Measurements from ENCODE around the genes HLX and DISP1.

DNA sequence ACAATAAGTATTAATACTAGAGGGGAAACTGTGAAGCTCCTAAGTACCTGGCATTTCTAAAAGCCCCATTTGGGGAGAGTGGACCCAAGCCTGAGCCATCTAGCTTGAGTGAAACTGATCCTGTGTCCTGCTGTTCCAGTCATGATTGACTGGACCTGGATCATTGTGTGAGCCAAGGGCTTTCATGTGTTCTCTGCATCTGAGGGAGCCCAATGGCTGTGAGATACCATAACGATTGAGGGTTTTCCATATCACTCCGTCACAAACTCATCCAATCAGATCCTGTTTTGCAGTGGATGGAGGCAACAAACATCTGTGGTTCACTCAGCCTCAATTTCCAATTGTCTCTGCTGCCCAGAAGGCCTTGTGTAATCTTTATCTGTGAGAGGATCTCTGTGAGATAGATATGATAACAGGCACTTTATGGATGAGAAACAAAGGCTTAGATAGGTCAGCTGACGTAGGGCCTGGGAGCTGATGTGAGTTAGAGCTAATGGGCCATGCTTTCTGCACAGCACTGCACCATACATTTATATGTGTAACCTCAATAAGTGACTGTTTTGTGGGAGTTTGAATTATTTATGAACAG is 3.3 kb upstream of the MTARC1 start:
- PRO-cap = no peak
- RAMPAGE, long total RNA = no peak

GRCh38 chr1:220783916-220784385 is 2.8 kb upstream of the MTARC1 start:
- PRO-cap = no peak
- RAMPAGE, long total RNA = no peak

DNA sequence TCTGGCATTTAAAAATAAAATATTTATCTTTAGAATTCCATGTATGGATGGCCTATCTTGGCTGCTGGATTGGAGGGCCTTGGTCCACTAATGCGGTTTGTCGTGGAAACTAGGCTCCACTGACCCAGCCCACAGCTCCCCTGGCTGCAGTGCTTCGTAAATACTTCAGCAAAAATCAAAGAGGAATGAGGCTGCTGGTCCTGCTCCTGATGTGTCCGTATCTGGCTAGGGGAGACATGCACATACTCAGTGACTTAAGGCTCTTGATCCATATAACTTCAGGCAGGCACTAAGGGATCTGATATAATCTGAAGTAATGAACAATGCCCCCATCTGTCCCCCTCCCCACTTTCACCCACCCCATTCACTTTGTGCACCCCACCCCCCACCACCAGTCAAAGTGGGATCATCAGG is 17.7 kb downstream of the MTARC1 start:
- PRO-cap = unidirectional peak, plus-strand start at position 171 of the sequence
- RAMPAGE, long total RNA = no peak

GRCh38 chr1:220812103-220812693 is 25.5 kb downstream of the MTARC1 start:
- PRO-cap = no peak
- RAMPAGE, long total RNA = no peak

DNA sequence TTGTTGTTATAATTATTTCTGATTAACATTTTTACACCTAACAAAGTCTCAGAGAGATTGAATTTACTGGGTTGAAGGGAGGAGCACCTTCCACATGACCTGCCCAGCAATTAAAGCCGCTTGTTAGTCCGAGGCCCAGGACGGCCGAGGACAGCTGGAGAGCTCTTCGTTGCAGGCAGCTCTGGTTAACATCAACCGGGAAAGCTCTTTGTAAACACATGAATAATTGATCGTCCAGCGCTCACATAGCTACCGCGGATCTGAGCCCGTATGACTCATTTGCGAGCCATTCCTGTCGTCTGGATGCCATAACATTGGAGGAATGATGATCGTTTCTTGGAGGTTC is 32.0 kb downstream of the MTARC1 start:
- PRO-cap = no peak
- RAMPAGE, long total RNA = no peak

DNA sequence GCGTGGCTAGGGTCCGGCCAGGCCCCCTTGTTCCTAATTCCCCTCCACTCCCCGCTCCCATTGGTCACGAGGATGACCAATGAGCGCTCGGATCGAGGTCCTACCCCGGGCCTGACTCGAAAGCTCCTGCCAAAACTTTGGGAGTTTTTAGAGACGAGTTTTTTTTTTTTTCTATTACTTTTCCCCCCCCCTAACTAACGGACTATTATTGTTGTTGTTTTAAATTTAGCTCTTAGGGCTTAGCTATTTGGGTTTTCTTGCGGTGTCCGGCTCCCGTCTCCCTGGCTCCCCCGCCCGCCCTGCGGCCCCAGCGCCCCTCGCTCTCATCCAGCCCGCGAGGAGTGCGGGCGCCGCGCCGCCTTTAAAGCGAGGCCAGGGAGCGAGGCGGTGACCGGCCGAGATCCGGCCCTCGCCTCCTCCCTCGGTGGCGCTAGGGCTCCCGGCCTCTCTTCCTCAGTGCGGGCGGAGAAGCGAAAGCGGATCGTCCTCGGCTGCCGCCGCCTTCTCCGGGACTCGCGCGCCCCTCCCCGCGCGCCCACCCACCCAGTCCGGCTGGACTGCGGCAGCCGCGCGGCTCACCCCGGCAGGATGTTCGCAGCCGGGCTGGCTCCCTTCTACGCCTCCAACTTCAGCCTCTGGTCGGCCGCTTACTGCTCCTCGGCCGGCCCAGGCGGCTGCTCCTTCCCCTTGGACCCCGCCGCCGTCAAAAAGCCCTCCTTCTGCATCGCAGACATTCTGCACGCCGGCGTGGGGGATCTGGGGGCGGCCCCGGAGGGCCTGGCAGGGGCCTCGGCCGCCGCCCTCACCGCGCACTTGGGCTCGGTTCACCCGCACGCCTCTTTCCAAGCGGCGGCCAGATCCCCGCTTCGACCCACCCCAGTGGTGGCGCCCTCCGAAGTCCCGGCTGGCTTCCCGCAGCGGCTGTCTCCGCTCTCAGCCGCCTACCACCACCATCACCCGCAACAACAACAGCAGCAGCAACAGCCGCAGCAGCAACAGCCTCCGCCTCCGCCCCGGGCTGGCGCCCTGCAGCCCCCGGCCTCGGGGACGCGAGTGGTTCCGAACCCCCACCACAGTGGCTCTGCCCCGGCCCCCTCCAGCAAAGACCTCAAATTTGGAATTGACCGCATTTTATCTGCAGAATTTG is at the start of gene HLX:
Gene HLX, plus strand, starts transcription at position 174 of the 1,147 bp plus-strand sequence.
- PRO-cap = bidirectional peak, plus-strand start at position 250 of the sequence, minus-strand start outside the sequence; bidirectional peak, plus-strand start at position 390 of the sequence, minus-strand start at position 325 of the sequence
- RAMPAGE, long total RNA = no peak

DNA sequence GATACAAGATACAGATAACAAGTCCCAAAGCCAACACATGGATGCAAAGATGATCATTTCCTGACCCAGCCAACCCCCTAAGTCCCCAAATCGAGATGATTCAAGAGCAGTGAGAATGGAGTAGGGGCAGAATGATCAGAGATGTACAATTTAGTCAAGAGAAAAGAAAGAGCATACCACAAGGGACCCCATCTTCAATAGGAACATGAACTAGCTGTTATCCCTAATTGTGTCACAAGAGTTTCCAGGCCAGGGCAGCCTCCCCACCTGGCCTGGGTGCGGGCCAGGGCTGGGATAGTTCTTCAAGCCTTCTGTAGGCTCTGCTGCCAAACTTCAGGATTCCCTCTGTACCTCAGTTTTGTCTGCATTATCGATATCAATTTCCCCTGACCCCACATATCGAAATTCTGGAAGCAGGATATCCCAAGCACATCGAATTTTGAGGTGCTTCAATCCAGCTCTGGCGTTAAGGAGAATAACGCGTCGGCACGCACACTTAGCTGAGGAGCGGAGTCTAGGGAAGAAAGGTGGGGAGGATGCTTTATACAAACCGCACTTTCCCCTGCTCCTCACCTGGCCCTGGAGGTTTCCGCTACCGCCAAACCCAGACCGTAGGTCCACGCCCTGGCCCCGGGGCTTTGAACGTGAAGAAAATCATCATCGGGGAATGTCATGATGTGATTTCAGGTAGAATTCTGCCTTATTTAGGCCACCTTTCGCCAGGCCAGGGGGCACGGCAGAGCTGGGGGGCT is 7.3 kb downstream of the HLX start:
- PRO-cap = no peak
- RAMPAGE, long total RNA = no peak

GRCh38 chr1:220914830-220915392 is 35.7 kb downstream of the HLX start:
- PRO-cap = no peak
- RAMPAGE, long total RNA = no peak

DNA sequence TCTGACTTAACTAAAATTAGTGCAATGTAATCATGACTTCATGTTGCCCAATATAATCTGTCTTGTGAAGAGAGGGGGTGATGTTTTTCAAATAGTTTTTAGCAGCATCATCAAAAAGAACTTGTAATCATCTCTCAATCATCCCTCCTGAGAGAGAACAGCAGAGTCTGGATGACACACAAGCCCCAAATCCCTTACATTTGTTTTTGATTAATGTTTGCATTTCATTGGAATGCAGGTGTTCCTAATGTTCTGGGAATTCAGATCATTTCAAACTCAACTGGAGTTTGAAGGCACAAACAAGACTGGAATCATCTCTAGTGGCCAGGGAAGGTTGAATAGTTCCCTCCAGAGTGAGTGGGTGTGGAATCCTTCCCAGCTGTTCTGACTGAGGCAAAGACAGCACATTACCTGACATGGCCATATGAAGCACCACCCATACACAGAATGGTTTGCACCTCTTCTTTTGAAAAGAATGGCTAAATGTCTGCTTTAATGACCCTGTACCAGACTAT is 83.0 kb downstream of the HLX start:
- PRO-cap = no peak
- RAMPAGE, long total RNA = no peak

DNA sequence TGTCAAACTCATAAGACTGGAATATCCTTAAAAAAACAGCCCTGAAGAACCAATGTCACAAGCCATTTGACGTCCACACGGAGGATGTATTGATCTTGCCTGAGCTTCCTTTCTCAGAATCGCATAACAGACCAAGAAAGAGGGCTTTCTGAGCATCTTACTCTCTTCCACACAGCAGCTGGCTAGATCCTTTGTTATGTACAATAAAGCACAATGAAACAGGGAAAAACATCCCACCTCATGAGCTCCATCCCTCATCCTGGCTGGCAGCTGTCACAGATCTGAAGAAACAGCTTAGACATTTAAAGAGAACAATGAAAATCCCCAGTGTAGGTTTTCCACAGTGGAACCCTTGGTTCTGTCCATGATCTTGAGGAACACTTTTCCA is 347.5 kb downstream of the DUSP10 start:
- PRO-cap = no peak
- RAMPAGE, long total RNA = no peak

DNA sequence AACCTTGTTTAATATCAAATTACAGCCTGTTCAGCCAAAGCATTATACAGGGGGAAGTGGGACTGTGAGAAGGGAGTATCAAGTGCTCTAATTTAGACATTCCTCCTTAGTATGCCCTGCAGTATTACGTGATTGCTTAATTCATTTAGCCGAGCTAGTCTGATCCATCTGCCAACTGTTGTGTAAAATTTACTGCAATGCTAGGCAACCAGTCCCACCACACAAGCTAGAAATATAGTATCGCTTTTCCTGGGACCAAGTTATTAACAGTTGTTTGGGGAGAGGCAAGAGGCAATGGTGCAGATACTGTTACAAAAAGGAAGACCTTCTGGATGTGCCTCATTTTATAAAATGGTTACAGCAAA is 283.4 kb downstream of the DUSP10 start:
- PRO-cap = no peak
- RAMPAGE, long total RNA = no peak

DNA sequence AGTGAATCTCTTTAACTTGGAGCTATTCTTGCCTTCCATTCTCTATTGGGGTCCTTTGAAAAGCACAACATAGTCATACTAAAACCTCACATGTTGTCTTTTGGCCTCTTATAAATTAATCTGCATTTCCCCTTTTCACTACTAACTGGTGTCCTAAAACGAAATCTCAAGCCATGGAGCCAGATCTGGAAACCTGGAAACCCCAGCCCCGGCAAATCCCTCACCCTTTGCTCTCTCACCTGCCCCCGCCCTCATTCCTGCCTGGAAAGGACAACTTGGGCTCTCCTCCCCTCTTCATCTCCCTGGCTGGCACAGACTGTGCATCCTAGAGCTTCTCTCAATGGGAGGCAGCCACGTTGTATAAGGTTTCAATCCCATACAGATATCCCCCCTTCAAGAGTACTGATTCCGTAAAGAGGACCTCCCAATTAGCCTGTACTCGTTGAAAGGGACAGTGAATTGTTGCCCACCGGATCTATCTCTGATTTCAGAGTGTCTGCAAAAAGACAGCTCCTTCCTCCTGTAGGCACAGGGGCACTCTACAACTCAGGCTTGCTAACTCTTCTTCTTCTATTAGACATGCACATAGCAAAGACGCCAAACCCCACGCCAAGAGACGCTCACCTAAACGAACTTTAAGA is 1.4 kb downstream of the DUSP10 start:
- PRO-cap = no peak
- RAMPAGE, long total RNA = no peak

DNA sequence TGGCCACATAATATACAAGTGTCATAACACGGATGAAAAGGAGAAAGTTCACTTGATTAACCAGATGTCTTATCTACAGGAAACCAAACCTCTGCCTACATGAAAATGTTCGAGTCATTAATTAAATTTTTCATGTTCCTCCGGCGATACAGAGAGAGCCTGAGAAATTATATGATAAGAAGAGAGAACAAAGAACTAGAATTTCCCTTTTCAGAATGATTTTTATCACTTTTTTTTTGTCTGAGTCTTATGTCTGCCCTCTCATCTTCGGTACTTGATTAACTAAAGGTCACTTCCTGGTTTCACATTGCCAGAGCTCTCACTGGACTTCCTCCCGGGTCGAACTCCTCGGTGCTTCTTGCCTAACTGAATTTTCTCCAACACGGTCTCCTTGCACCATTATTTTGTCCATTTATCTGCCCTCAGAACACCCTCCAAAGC is 67.7 kb upstream of the DUSP10 start:
- PRO-cap = no peak
- RAMPAGE, long total RNA = no peak

DNA sequence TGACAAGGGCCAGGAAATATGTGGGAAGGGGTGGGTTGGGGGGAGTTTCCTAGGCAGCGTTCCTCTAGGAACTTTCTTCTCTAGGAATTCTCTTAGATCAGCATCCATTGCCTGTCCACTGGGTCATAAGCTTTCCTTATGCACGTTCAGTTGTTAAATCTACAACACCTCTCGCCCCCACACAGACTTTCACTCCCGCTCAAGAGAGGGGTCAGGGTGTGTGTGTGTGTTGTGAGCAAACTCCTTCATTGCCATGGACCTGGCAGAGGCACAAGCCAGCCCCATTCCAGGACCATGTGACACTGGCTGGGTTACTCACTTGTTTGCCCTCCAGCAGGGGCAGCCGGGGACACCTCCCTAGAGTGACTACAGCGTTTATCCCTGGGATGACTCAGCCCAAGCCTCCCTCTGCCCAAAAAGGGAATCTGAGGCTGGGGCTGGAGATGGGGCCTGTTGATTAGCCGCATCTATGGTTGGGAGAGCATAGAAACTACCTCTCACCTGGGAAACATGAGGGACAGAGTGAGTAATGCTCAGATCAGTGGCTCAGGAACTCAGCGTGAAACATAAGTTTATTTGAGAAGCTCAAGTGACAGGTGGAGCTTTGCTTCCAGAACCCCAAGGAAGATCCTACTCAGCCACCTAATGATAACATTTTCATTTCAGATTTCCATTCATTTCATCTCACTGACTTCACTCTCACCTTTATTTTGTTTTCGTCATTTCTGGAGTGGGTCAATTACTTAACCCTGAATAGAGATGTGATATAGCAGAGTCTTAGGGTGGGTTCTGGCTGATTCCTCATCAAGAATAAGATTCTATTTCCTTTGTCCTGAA is 145.3 kb upstream of the DUSP10 start:
- PRO-cap = unidirectional peak, minus-strand start at position 250 of the sequence
- RAMPAGE, long total RNA = no peak

DNA sequence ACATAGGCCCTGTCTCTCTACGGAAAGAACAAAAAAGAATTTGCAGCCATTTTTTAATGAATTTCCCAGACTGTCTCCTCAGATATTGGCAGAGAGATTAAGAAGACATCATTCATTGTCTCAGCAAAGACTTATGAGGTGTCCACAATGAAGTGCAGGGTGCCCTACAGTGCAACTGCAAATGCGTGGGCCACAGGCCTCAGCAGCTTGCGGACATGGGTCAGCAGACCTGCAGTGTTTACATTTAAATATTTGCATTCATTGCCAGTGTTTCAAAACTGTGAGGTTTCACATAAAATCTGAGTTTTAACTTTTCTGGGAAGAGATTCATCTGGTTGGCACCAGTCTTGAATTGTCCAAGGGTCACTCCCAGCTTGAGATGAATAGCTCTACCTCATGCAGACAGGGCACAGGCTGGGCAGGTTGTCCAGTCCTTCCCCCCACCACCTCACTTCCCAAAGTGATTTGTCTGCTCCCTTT is 286.8 kb upstream of the DUSP10 start:
- PRO-cap = no peak
- RAMPAGE, long total RNA = no peak

DNA sequence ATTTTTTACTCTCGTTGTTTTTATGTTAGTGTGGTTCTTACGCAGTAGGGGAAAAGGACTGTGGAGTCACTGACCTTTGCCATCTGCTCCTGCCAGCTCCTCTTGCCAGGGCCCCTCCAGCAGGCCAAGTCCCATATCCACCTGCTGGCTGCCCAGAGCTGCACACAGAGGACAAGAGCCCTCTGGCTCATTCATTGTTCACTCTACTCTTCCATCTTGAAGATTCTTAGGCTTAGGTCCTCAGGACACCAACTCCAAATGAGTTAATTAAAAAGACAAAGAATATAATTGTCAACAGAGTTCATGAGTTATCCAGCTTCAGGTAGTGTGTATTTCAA is 316.4 kb upstream of the DUSP10 start:
- PRO-cap = no peak
- RAMPAGE, long total RNA = no peak

DNA sequence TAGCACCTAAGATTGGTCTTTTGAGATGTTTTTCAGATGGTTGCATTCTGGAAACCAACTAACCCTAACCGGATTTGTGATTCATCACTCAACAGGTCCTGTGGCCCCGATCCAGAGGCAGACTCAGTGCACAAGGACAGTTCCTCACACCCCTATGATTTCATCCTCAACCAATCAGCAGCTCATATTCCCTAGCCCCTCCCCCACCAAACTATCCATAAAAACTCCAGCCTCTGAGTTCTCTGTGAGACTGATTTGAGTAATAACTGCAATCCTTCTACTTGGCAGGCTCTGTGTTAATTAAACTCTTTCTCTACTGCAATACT is 26.3 kb downstream of the HHIPL2 start:
- PRO-cap = no peak
- RAMPAGE, long total RNA = no peak

GRCh38 chr1:222616429-222616964 is 1.4 kb upstream of the MIA3 start:
- PRO-cap = no peak
- RAMPAGE, long total RNA = no peak

DNA sequence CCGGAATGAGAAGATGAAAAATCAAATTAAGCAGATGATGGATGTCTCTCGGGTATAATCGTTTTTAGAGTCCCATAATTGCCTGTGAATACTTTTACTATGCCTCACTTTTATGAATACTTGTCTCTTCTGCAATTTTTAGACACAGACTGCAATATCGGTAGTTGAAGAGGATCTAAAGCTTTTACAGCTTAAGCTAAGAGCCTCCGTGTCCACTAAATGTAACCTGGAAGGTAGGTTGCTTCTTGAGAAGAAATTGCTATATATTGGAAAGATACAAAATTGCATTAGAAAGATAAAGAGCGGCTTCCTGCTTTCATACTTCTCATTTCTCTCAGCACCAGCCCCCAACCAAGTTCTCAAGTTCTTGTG is 36.3 kb downstream of the MIA3 start:
- PRO-cap = no peak
- RAMPAGE, long total RNA = no peak

DNA sequence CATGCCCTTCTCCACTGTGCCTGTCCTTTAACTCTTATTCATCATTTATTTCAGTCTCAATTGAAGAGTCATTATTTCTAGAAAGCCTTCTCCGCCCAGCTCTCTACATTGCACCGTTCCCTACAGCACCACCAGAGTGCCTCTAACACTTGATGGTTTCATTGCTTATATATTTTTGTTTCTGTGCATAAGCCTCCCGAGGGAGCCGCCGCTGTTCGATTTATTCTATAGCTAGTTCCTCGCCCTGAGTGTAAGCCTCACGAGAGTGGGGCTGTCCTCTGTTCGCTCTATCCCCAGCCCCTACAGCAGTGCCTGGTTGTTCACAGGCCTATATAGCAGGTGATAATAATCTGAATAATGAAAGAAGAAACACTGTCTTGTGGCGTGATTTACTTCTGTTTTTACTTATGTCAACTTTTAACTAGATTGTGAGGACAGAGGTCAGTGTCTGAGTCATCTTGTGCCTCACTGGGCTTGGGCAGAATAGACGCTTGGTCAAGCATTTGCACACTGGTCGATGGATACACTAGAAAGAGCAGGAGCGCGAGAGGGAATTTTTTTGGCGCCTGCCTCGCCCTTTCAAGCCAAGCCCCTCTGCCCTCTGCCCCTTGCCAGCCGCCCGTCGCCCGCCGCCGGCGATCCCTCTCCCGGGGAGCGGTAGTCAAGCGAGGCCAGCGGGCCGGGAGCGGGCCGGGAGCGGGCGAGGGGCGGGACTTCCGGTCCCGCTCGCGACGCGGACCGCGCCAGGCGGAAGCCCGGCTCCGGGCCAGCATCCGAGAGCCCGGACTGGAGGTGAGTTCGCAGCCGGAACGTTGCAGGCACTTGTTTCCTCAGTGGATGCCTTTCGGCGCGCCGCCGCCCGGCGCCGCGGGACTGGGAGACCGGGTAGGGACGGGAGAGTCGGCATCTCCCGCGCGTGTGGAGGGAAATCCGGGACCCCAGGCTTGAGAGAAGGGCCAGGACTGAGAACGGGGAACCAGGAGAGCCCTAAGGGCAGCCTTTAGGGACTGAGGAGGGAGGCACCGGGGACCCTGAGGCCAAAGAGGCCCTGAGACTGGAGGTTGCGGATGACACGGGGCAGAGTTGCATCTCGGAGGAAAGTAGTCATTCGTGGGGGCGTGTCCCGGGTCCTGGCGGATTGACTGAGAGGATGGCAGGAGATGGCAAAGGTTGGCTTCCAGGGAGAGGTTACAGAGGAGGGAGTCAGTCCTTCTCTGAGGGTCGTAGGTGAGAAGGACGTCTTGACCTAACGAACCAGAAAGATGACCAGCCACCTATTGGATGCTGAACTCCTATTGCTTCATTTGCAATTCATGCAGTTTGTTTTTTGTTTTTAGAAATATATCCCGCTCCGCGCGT is at the start of gene DISP1:
Gene DISP1, plus strand, starts transcription at position 753 of the 1,359 bp plus-strand sequence.
- PRO-cap = bidirectional peak, plus-strand start at position 795 of the sequence, minus-strand start at position 645 of the sequence
- RAMPAGE, long total RNA = no peak